Measurements from ENCODE around the genes CCDC13, CYP8B1, TOPAZ1, TCAIM and ZNF445.

GRCh38 chr3:42683934-42684670, 1.2 kb upstream of the KLHL40 start:
- PRO-cap = no peak

GRCh38 chr3:42704617-42705078, 2.0 kb upstream of the HHATL start:
- PRO-cap = no peak

GRCh38 chr3:42705879-42706396, 3.3 kb upstream of the HHATL start:
- PRO-cap = no peak

GRCh38 chr3:42739562-42740447, 33.2 kb downstream of the CCDC13 start:
- PRO-cap = no peak

- PRO-cap = no peak
These were observed 17.1 kb downstream of the CCDC13 start for GRCh38 chr3:42755987-42756302.

DNA sequence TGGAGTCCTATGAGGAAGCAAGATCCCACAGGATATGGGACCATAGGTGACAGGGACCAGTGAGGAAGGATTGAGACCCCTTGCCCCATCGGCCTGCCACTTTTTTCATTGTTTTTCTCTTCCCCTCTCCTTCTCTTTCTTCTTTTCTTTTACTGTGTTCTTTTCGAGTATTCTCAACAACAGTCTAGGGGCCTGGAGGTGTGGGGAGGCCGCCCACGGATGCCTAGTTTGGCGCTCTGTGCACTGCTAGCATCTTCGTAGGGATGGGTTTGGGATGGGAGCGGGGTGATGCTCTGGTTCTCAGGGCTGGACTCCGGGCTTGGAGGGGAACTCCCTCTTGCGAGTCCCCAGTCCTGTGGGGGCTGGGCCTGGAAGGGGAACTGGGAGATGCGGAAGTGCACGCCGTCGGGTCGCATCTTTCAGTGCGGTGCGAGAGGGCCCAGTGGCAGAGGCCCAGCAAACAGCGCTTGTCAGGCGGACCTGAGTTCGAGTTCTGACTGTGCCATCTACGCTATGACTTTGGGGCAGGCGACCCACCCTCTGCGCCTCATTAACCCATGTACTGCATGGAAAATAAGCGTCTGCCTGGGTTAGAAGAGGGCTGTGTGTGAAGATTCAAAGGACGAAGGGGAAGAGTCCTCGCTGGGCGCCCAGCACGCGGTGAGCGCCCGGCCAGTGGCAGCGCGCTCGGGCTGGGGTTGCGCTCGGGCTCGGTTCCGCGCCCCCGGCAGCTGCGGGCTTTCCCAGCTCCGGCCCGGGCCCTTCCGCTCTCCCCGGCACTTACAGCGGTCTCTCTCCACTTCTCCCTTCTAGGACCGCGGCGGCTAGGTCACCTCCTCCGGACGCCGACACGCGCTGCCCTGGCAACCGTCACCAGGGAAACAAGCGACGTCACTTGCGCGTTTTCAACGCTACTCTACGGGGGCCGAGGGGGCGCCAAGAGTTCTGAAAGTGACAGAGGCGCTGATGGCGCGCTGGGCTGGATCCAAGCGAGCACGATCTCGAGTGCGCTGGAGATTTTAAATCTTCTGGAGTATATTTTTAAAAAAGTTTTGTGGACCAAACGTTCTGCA, at the start of gene CCDC13:
TSS of gene CCDC13 (minus strand) at position 862 of the 1,073 bp plus-strand sequence.
- PRO-cap = unidirectional peak, plus-strand start at position 422 of the sequence; bidirectional peak, plus-strand start at position 957 of the sequence, minus-strand start at position 782 of the sequence

DNA sequence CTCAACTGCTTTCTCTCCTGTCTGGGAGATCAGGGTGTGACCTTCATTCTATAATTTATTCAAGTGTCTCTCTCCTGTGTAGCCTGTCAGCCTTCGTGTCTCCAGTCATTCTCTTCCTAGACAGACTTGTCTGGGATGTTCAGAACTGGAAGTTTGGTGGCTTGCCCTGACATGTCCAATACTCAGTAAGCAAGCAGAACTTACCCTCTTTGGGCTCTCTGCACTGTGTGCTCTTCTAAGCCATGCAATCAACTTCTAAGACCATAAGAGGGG, 14.1 kb downstream of the ACKR2 start:
- PRO-cap = no peak

DNA sequence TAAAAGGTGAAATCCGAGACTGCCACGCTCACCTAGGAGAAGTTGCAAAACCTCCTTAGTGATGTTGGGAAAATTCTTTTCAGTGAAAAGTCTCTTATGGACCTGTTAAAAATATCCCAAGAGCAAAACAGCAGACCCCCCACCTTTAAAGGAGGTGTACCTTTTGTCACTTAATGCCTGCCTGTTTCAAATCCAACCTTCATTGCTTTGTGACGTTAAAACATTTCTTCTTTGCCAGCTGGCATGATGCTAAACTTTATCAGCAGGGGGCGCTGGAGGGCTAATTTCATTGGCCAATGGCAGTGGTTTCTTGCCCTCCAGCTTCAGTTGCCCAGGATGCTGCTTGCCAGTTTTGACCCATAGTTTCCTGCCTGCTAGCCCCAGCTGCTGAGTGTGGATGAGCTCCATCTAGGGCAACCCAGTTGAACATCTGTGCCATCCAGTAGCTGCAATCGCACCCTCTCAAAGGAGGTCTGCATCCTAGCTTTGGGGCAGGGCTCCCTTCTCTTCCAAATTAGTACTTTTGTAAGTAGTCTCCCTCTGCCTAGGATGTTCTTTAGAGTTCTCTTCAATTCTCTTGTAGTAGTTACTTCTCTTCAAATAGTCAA, 22.0 kb downstream of the ACKR2 start:
- PRO-cap = no peak

- PRO-cap = no peak
These were observed 19.8 kb downstream of the CYP8B1 start for GRCh38 chr3:42855647-42856445.

- PRO-cap = no peak
These were observed at the start of gene CYP8B1 for GRCh38 chr3:42875725-42876411. Gene CYP8B1 (minus strand): TSS chr3:42875879.

- PRO-cap = no peak
These were observed 68.8 kb upstream of the SNRK start for GRCh38 chr3:43217561-43217941.

GRCh38 chr3:43290292-43290641, 3.9 kb downstream of the SNRK start:
- PRO-cap = no peak

- PRO-cap = no peak
These were observed 39.5 kb downstream of the SNRK start for GRCh38 chr3:43325830-43326263.

GRCh38 chr3:43389688-43390625, 103.6 kb downstream of the SNRK start:
- PRO-cap = bidirectional peak, plus-strand start at chr3:43390026, minus-strand start at chr3:43389837

DNA sequence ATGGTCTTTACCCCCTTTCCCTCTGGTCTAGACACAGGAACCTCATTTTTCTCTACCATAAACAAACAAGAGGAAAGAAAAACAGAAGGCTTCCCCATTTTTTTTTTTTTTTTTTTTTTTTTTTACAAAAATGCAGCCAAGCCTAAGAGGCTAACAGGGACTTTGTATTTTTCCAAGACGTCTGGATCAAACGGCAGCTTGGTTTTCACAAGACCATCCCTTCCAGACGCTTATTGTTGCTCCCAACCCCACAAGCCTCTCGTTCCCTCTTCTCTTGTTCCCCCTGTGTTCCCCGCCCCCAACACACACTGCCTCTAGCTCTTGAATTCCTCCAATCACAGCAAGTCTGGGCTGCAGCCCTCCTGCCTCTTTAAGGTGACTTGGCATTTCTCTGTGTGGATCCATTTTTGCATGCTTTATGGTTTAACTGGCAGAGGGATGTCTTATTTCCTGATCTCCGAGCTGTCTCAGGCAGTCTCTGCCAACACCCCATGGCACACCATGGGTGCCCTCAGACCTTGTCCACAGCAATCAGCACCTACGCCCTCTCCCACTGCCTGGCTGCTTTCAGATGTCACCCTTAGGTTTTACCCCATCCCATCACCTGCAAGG, 182.1 kb downstream of the ABHD5 start:
- PRO-cap = no peak

DNA sequence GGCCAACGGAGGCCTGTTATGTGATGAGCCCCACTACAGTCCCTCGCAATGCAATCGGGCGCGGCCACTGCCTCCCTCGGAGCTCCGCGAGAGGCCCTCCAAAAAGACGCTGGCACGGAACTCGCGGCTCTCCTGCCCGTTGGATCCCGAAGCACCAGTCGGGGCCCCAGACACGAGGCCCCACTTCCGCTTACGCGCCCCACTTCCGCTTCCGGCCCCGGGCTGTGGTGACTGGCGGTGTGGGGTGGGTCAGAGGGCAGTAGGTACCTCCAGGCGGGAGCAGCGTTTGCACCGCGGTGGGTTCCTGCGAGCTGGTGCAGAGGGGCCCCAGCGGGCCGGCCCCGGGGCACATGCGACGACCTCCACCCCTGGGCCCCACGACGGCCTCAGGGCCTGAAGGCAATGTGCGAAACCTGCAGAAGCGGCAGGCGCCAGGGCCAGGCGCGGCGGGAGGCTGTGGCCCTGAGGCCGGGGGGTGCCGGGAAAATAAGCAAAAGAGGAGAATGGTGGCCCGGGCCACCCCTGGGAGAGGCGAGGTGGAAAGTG, at the start of gene TOPAZ1:
TSS of gene TOPAZ1 (plus strand) at position 183 of the 546 bp plus-strand sequence.
- PRO-cap = no peak

DNA sequence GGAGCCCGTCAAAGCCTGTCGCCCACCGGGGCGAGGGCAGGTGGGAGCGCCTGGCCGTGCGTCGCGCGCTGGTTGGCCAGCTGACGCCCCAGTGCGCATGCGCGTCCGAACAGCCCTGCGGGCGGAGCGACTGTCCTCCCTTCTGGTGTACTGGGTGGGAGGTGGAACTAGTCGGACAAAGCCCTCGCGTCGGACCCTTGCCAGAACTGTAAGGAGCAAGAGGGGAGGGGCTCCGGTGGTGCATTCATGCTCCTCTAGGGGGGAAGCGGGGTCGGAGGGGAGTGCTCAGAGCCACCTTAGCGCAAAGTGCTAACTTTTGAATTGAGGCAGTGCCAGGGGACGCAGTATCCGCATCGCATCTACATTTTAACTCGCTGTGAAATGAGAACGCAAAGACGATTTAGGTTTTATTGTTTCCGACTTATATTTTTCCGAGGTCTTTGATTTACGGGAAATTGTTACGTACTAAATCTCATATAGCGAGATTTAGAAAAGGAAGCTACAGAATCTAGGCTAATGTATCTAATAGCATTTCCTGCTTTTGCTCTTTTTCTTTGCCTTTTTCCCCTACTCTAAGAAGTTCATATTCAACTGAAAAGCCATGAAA, at the start of gene TCAIM:
TSS of gene TCAIM (plus strand) at position 140 of the 607 bp plus-strand sequence.
- PRO-cap = bidirectional peak, plus-strand start at position 153 of the sequence, minus-strand start at position 70 of the sequence; bidirectional peak, plus-strand start at position 329 of the sequence, minus-strand start at position 303 of the sequence

- PRO-cap = no peak
These were observed 1.5 kb downstream of the TCAIM start for GRCh38 chr3:44340061-44340434.

GRCh38 chr3:44445055-44445495, 32.4 kb downstream of the ZNF445 start:
- PRO-cap = no peak

GRCh38 chr3:44477159-44478216, at the start of gene ZNF445:
Gene ZNF445 (minus strand): TSS chr3:44477670.
- PRO-cap = bidirectional peak, plus-strand start at chr3:44477755, minus-strand start at chr3:44477654